Pulmonary lymph node (tissue), 1 donor: ENCODE measurements around a stretch of chr11.

DNA sequence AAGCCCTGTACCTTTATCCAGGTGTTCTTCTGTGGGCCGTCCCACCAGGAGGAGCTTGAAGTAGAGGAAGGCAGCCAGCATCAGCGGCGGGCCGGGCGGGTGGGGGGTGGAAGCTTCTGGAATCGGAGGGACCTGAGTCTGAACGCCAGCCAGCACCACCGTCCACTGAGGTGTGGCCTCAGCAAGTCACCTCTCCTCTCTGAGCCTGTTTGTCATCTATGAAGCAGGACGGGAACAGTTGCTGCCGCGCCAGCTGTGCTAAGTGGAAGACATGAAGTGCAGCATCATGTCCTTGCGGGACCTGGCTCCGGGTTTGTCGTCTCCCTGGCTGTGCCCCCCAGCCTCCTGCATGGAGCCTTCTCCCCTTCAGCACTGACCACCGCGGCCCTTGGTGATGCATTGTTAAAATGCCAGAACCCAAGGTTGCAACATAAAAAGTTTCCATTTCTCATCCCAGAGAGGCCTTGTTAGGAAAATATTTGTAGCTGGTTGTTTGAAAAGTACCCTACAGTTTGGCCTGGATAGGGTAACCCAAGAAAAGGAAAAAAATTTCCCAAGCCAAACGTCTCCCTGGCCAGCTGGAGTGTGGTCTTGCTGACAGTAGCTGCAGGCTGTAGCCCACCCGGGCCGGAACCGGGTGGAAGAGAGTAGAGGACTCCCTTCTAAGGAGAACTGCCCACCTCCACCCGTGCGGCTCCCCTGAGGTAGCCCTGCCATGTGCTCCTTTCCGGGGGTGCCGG lies 38.2 kb downstream of the IGHMBP2 start:
- PRO-cap = no peak

- PRO-cap = no peak
Measured at GRCh38 chr11:69001940-69002643, 11.0 kb downstream of the MRGPRF start.

DNA sequence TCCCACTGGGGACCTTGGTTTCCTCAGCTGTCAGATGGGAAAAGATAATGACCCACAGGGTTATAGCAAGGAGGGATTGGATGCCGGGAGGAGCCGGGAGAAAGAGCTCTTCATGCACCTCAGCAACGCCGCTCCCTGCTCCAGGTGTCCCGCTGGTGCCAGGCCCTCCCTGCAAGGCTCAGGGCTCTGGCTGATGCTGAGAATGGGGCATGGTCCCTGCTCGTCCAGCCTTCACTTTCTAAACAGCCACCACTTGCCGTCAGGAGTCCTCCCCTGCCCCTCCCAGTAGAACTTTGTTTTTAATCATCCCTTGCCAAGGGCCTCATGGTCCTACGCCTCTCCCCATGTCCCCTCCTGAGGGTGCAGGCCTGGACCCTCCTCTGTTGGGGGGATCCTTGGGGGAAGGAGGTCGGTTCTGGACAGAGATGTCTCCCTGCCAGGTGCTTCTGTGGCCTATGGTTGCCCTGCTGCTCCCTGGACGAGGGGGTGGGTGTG lies 2.2 kb upstream of the MRGPRF start:
- PRO-cap = no peak

DNA sequence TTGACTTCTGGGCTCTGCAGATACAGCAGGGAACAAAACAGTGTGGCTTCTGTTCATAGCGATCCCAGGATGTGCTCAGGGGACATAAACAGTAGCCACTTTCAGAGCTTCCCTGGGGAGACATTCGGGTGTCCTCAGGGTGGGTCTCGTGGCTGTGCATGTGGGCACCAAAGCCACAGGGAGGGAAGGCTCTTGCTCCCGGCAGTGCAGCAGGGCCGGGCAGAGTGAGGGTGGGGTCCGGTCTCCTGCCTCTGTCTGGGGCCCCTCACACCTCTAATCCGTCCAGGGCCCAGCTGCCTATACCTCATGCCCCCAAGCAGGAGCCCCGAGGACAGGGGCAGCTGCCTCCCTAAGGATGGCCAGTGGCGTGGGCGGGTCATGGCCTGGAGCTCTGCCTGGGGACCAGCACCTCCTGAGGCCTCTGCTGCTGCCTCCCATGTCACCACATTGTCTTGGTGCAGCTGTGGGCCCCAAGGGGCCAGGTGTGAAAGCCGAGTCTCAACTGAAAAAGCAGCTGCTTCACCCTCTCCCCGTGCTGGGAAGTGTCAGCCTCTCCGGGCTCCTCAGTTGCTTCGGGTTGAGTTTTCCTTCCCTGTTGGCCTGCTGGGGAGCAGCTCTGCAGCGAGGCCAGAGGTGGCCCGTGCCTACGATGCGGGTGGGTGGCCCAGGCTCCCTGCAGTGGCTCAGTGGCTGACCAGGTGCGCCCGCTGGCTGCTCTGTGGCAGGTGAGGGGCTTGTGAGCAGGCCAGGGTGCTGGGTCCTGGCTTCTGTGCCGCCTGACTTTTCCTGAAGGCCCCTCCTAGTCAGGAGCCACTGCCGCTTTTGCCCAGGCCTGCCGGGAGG lies 3.9 kb downstream of the TPCN2 start:
- PRO-cap = no peak

- PRO-cap = no peak
Measured at GRCh38 chr11:69061416-69061680, 12.6 kb downstream of the TPCN2 start.

DNA sequence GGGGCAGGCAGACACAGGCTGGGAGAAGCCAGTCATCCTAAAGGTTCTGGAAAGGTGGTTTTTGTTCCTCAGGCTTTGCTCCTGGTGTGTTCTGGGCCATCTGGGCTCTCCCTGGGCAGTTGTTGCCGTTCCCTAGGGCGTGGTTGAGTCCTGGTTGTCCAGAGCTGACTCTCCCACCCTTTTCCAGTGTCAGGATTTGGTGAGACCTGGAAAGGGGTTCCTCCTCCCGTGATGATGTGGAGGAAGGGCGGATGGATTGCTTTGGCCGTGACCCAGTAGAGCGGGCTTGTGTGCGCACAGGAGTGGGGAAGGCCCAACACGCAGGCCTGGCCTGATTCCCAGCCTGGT lies 26.0 kb downstream of the TPCN2 start:
- PRO-cap = no peak

GRCh38 chr11:69075104-69075969 lies 26.6 kb downstream of the TPCN2 start:
- PRO-cap = no peak

DNA sequence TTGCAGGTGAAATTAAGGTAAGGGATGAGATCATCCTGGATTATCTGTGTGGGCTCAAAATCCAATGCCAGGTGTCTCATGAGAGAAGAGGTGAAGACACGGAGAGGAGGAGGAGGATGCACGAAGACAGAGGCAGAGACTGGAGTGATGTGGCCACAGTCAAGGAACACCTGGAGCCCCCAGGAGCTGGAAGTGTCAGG lies 47.4 kb upstream of the SMIM38 start:
- PRO-cap = unidirectional peak, plus-strand start at position 102 of the sequence

- PRO-cap = no peak
Measured at GRCh38 chr11:69156500-69157089, 860 bp downstream of the SMIM38 start.

DNA sequence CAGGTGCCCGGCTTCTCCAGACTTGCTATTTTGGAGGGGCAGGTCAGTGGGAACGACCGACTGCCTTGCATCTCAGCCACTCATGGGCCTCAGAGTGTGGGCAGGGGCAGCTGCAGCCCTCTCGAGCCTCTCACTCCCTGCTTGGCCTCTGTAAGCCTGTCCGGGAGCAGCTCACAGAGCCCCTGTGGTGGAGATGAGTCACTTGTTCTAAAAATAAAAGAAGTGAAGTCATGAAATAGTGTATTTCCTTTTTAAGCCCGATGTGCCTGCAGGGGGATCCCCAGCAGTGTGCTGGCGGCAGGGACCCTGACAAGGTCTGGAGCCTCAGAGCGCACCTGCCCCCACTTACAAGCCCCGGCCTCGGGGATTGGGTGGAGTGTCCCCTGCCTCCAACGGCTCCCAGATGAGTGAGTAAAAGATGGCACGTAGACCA lies 10.8 kb downstream of the SMIM38 start:
- PRO-cap = no peak

DNA sequence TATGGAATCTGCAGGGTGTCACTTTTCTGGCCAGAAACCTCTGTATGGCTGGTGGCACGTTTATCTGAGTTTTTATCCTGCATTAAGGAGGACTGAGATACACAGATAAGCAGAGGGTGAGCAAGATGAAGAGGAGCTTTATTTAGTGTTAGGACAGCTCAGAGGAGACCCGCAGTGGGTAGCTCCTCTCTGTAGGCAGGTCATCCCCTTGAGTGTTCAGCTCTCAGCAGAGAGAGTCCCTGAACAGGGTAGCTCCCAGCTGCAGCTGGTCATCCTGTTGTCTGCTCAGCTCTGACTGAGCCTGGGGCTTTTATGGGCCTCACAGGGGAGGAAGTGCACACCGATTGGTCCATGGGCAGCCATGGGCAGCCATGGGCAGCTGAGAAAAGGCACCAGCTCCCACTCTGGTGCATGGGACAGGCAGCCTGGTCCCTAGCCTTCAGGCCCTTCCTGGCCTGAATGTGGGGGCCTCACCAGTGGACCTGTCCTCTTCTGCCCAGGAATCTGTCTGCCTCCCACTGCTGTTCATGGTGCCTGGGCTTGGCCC lies 54.5 kb downstream of the MYEOV start:
- PRO-cap = no peak

DNA sequence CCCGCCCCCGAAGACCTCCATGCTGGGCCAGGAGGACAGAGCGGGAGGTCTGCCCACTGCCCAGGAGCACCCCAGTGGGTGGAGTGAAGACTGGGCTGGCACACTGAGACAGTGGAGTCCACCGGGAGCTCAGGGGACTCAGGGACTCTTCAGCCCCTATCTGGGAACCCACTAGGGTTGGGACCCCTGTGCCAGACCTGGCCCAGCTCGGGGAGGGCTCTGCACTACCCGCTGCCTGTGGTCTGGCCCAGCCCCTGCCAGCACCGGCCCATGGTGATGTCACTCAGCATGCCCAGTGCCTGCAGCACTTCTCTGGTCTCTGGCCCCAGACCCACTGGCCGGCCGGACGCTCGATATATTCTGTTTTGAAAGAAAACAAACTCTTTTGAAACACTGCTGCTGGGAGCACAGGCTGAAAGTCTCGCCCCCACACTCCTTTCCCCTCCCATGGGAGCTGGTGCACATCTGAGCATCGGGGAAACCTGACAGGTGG lies 62.8 kb downstream of the MYEOV start:
- PRO-cap = no peak

GRCh38 chr11:69381995-69382710 lies 88.2 kb downstream of the MYEOV start:
- PRO-cap = bidirectional peak, plus-strand start at chr11:69382543, minus-strand start at chr11:69382358

GRCh38 chr11:69401562-69402126 lies 107.7 kb downstream of the MYEOV start:
- PRO-cap = no peak

GRCh38 chr11:69409863-69410216 lies 115.9 kb downstream of the MYEOV start:
- PRO-cap = no peak

DNA sequence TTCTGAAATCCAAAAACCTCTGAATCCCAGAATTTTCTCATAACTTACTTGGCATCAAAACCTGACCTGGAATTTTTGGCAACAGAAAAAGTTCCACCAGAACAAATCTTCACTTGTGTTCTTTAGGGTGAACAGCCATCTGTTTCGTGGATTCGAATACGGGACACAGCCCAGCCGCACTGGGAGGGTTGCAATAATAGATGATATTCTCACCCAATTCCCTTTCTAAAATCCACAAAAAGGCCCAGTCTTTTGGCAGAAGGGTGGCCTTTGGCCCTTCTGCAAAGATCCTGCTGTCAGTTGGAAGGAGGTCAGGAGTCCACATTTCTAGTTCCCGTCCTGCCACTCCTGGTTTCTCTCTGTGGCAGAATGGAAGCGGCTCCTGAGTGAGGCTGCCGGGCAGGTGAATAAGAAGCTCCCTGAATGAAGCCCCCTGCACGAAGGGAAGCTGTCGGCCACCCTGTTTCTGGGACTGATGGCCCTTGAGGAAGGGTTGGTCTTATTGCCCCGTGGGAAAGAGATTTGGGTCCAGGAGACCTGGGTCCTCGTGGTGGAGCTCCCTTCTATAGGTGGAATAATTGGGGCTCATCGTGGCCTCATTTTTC lies 170.6 kb upstream of the CCND1 start:
- PRO-cap = no peak

DNA sequence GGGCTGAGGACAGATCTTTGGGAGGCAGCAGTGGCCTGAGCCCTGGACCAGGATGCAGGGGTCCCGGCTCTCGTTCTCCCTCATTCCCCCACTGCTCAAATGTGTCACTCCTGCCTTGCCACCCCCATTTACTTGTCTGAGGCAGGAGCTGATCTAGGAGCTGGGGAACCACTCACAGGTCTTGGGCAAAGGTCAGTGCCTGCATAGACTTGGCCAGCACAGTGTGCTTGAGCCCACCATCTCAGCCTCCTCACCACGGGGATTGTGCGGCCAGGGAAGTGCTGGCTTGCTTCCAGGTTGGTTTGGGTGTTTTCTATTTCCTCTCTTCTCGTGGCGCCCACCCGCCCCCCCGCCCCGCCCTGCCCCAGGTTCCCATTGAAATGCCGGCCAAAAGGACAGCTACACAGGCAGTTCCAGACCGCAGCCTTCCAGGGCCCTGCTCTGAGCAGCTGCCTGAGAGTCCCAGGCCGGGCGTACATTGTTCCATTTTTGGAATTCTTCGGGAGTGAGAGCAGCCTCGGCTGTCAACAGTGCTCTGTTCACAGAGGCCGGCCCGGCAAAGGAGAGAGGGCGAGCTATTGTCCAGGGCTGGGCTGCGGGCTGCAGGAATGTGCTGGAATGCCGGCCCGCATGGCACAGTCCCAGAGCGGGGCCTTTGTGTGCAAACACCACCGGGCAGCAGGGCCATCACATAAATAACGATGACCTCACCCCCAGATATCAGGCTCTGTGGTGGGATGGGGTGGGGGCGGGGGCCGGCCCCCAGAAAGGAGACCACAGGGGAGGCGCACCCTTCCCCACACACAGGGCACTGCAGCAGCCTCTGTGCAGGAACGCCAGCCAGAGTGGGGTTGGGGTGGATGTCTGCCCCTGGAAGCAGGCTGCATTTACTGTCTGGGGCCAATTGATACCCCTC lies 143.9 kb upstream of the CCND1 start:
- PRO-cap = no peak

DNA sequence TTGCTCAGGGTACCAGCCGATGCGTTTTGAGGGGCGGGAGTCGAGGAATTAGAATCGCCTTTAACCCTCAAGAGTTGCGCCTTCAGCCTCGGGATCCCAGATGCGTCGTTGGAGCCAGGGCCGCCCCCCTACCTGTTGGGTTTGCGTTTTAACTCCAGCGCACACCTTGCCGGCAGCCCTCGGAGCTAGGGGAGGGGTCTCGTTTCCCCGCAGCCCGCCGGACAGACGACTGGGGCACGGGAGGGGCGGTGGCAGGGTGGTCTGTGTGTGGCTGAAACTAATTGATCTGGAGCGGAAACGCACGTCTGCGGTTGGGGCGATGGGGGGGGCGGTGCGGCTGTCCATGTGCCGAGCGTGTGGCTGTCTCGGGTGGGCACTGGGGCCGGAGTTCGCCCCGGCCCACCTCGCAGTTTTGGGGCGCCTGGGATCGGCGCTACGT lies 3.3 kb upstream of the CCND1 start:
- PRO-cap = no peak

DNA sequence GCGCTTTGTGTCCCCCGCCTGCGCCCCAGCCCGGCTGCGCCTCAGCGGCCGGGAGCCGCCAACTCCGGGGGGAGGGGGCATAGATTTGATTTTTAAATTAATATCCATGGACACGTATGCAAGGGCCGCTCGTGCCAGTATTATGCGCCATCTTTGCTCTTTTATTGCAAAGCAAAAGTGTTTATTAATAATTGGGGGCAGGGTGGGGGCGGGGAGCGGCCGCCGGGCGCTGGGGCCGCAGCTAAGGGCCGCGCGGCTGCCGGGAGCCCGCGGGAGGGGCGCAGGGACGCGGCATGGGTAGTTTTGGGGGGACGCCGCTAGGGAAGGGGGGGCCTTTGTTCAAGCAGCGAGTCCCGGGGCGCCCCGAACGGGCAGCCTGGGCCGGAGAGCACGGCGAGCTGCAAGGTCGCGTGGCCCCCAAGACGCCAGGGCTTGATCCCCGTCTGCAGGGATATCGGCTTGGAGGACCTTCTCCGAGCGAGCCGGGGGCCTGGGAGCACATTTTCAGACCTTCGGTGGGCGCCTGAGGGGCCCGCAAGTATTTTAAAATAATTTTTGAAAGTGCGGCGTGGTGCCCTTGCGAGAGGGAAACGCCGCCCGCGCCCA lies 967 bp downstream of the CCND1 start:
- PRO-cap = no peak

GRCh38 chr11:69647395-69647959 lies 6.5 kb downstream of the CCND1 start:
- PRO-cap = no peak